Heart (tissue), 3 donors: ENCODE results near the genes GYPC and MAP3K2.

GRCh38 chr2:121867389-121867759, 111.9 kb downstream of the TSN start:
- RAMPAGE, long total RNA, 2 experiments, result no peak in any of the 2 experiments

DNA sequence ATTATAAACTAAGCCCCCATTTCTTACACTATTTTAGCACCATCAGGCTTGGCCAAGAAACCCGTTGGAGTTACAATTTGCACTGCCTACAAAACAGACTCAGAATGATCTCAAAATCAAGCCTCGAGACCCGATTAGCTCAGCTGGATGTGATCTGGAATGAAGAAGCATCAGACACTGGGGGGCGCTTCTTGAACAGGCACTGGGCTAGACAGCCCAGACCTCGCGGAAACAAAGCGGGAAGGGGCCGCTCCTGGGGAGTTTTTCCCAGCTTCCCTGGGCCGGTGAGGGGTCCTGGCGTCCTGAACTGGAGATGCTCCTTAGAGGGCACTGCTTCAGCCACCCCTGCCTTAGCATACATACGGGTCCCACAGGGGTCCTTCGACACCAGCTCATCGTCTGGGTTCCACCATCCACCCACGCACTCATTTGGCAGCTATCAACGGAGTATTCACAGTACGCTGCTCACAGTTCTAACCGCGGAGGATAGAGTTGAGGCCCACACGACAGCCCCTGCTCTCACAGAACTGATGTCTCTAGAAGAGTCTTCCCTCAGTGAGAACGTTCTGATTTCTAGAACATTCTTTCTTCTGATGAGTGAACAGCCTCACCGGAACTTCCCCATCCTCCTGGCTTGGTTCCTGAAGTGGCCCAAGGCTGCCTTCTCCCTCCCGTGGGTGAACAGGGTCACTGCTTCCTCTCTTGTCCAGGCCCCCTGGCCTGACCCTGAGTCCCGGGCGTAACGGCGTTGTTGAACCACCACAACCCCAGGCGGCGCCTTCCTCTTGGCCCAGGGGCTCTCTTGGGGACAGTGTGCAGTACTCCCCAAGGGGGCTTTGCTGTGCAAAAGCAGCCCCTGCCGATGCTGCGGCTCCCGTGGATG, 146.9 kb downstream of the TSN start:
- RAMPAGE, long total RNA, 2 experiments, result no peak in any of the 2 experiments

DNA sequence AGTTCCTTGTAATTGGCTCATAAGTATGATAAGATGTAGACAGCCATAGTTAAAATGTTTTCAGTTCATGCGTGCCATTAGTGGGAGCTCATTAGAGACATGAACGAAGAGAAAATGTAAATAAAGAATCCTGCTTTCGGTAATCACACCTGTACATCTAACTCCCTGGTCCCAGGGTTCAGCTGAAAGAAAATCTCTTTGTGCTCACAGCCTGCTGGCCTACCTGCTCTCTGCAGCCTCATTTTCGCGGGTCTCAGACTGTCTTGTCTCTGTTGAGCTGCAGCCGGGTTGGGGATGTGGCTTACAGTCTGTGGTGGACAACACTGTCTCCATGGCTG, 174.7 kb downstream of the TSN start:
- RAMPAGE, long total RNA, 2 experiments, result no peak in any of the 2 experiments

GRCh38 chr2:122493753-122494193, 738.3 kb downstream of the TSN start:
- RAMPAGE, long total RNA, 2 experiments, result no peak in any of the 2 experiments

GRCh38 chr2:124343808-124344160, 318.7 kb downstream of the CNTNAP5 start:
- RAMPAGE, long total RNA, 2 experiments, result no peak in any of the 2 experiments

DNA sequence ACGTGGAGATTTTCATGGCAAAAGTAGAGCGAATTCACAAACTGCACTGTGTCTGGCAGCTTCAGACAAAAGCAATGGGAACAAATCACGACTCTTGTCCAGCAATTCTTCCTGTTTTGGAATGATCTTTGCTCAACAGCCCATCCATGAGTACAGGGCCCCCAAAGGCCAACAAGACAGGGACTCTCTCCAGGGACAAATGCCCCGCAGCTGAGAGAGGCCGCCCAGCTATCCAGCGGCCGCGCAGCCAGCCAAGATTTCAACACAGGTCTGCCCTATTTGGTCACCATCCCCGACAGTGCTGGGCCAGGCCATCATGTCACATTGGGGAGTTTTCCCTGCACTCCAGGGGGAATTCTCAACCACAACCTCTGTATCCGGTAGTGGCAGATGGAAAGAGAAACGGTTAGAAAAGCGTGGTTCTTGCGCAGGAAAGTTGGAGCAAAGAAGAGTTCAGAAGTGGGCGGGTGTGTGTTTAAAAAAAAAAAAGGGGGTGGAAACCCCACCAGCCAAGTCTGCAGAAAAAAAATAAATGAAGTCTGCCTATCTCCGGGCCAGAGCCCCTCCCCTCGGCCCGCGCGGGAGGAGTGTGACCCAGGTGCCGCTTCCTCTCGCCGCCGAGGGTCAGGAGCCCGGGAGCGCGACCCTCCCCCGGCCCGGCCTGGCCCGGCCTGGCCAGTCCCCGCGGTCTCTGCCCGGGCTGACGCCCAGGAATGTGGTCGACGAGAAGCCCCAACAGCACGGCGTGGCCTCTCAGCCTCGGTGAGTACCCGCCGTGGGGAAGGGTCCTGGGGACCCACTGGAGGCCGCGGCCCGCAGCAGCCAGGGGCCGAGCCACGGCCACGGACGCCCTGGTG, at the start of gene GYPC:
TSS of gene GYPC (plus strand) at position 608 of the 857 bp plus-strand sequence.
- RAMPAGE, long total RNA, 2 experiments, result start-site peak on the plus strand in 2 of 2 experiments, centred at positions 336 to 649 of the sequence, 310 to 3,028 reads per replicate

DNA sequence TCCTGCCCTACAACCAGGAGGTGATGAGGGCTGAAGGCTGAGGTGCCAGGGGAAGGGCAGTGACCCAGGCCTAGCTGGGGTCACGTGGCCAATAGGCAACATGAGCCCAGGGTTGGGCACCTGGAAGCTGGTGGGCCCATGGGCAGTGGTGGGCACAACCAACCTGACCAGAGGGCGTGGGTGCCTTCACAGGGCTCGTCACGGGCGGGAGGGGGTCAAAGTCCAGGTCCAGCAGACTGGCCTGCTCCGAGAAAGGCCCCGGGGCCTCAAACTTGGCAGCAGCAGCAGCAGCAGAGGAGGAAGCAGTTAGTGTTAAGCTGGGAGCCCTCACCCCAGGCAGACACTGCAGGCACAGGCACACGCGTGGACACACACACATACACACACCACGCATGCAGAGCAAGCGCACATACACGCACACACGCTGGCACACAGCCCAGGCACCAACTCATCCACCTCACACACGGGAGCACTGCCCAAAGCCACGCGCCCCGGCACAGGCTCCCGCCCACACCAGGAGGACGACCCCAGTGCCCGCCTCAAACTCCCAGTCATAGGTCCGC, 53.1 kb downstream of the BIN1 start:
- RAMPAGE, long total RNA, 2 experiments, result no peak in any of the 2 experiments

DNA sequence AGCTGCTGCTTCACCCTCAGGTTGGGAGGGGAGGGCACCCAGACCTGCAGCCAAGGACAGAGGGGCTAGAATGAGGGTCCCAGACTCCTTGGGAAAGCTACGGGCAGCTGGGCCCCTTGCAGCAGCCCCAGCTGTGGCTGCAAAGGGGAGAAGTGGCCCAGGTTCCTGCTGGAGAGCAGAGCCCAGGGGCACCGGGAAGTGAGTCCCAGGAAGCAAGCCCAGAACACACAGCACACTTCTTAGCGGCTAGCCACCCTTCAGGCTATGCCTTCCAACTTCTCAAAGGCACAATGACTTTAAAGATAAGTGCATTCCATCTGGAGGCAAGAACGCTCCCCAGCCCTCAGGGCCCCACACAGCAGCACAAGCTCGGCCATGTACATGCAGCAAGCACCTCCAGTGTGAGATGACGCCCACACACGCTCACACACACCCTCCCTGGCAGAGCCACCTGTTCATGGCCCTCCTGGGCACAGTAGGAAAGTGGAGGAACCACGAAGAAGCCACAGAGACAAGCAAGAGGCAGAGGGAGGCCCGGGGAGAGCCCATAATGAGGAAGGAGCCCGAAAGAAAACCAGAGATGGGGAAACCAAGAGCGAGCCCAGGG, 21.8 kb downstream of the BIN1 start:
- RAMPAGE, long total RNA, 2 experiments, result no peak in any of the 2 experiments

GRCh38 chr2:127143703-127144754, 37.1 kb upstream of the BIN1 start:
- RAMPAGE, long total RNA, 2 experiments, result no peak in any of the 2 experiments

- RAMPAGE, long total RNA, 2 experiments, result no peak in any of the 2 experiments
These were observed 36.7 kb downstream of the ERCC3 start for GRCh38 chr2:127257092-127257869.

GRCh38 chr2:127374820-127375574, 12.8 kb downstream of the MAP3K2 start:
- RAMPAGE, long total RNA, 2 experiments, result no peak in any of the 2 experiments

GRCh38 chr2:127387081-127388083, at the start of gene MAP3K2:
TSS of gene MAP3K2 (minus strand) at chr2:127387975.
- RAMPAGE, long total RNA, 2 experiments, result no peak in any of the 2 experiments

DNA sequence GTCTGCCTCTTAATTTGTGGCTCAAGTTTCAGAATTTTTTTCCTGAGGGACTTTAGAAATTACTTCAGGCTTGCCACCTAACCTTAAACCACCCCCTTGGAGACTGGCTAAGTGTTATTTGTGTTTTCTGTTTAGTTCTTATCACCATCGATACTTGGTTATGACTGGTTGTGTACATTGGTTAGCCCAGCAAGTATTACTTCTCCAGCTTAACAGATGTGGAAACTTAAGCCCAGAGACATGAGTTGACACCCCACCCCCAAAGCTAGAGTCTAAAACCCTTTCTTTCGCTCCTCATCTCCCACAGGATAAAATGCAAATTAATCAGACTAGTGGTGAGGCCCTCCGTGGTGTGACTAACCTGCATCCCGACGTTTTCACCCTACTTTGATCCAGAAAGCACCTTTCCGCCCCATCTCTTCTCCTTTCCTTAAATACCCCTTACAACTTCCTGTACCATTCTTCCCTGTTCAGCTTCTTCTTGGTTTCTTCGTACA, 680 bp upstream of the MAP3K2 start:
- RAMPAGE, long total RNA, 2 experiments, result no peak in any of the 2 experiments

DNA sequence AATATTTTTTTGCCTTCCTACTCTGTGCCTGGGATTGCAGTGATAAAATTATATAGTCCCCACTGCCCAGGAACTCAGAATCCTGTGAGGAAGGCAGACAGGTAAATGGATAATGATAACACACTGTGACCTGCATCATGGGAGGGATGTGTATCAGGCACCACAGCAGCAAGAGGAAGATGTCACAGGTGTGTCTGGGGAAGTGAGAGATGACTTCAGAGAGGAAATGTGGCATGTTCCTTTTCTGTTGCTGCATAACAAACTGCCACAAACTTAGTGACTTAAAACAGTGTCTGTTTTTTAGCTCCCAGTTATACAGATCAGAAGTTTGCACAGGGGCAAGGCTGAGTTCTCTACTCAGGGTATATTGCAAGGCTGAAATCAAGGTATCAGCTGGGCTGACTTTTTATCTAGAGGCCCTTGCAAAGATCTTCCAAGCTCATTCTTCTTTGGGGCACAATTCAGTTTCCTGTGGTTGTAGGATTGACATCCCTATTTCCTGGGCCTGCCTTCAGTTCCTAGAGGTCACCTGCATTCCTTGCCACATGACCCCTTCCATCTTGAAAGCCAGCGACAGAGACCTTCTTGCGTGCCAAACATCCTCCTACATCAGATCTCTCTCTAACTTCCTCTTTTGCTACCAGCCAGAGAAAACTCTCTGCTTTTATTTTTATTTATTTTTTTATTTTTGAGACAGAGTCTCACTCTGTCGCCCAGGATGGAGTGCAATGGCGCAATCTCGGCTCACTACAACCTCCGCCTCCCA, 2.1 kb upstream of the MAP3K2 start:
- RAMPAGE, long total RNA, 2 experiments, result no peak in any of the 2 experiments

DNA sequence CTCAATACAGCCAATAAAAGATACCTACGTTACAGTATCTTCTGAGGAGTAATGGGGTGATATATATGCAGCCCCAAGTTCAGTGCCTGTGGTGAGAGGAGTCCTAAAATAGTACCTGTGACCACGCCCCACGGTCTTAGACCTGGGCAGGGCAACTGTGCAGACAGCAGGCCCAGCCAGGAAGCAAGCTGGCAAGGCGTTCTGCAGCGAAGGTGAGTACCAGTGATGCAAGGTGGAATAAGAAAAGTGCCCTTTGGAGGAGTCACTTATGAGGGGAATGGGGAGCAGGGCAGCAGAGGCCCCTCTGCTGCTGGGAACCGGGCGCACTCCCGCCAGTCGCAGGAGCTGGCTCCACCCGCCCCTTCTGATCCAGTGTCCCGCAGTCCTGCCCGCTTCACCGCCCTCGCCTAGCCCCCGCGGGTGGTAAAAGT, 12.8 kb upstream of the MAP3K2 start:
- RAMPAGE, long total RNA, 2 experiments, result no peak in any of the 2 experiments

GRCh38 chr2:127438202-127438759, 20.1 kb downstream of the PROC start:
- RAMPAGE, long total RNA, 2 experiments, result no peak in any of the 2 experiments

GRCh38 chr2:127500997-127501929, 25.0 kb downstream of the IWS1 start:
- RAMPAGE, long total RNA, 2 experiments, result no peak in any of the 2 experiments

- RAMPAGE, long total RNA, 2 experiments, result no peak in any of the 2 experiments
These were observed 3.7 kb downstream of the GPR17 start for GRCh38 chr2:127649661-127650090.

DNA sequence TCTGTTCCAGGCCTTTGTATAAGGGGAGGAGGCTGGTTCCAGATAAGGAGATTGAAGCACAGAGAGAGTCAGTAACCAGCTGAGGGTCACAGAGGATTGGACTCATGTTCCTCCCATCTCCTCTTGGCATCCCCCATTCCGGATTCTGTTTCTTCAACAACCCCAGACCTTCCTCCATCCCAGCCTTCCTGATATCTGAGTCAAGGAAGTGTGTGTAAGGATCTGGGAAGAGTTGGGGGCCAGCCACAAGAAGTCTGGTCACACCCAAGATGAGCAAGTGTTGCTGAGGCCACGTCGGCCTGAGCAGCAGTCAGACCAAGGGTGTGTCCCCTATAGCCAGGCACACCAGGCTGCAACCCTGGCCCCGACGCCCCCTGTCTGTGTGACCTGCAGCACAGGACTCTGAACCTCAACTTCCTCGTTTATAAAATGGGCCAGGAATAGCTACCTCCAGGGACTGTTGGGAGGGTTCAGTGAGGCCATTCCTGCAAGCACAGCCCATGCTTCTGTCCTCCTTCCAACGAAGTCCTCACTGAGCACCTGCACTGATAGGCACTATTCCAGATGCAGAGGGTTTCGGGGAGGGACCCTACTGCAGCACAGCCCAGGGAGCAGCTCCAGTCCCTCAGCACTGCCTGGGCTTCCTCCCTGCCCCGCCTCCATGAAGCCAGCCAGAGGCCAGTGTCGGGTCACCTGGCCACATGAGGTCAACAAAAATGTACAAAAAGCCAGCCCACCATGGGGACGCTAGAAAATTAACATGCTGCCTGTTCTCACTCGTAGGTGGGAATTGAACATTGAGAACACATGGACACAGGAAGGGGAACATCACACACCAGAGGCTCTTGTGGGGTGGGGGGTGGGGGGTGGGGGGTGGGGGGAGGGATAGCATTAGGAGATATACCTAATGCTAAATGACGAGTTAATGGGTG, 13.3 kb downstream of the LIMS2 start:
- RAMPAGE, long total RNA, 2 experiments, result no peak in any of the 2 experiments

DNA sequence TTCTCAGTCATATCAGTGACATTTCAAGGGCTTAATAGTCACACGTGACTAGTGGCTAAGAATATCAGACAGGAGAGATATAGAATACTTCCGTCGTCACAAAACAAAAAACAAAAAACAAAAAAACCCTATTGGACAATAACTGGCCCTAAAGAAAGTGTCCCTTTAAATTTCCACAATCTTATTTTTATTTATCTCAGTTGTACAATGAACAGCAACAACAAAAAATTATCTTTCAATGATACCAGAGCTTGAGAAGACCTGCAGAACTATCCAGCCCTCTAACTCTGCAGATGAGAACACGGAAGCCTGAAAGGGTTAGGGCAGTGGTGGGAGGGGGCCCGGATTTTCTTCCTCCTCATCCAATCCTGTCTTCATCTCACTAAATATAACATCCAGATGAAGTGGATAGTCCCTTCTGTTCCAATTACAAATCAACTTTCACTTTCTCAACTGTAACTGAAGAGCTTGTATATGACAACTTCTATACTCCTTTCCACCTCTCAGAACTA, 32.4 kb downstream of the SFT2D3 start:
- RAMPAGE, long total RNA, 2 experiments, result no peak in any of the 2 experiments